ENCODE measurements around the genes ZNF599 and GRAMD1A.

- PRO-cap = no peak
- RAMPAGE, long total RNA, 4 experiments = no peak in any of the 4 experiments
These were observed 44.7 kb upstream of the GPI start for GRCh38 chr19:34320127-34320840.

- PRO-cap = no peak
- RAMPAGE, long total RNA, 4 experiments = no peak in any of the 4 experiments
These were observed 19.3 kb downstream of the GPI start for GRCh38 chr19:34383998-34384907.

GRCh38 chr19:34432622-34433400, 4.6 kb downstream of the UBA2 start:
- PRO-cap = unidirectional peak, minus-strand start at chr19:34432875
- RAMPAGE, long total RNA, 4 experiments = no peak in any of the 4 experiments

- PRO-cap = no peak
- RAMPAGE, long total RNA, 4 experiments = no peak in any of the 4 experiments
These were observed 1.3 kb upstream of the ZNF181 start for GRCh38 chr19:34732822-34733097.

- PRO-cap = bidirectional peak, plus-strand start at chr19:34773316, minus-strand start at chr19:34773200
- RAMPAGE, long total RNA, 4 experiments = start-site peak on the minus strand in 1 of 4 experiments, at chr19:34773189-34773217 at its widest, 10 reads per replicate
These were observed at the start of gene ZNF599 for GRCh38 chr19:34772644-34773547. Gene ZNF599, minus strand, starts transcription at chr19:34773215.

DNA sequence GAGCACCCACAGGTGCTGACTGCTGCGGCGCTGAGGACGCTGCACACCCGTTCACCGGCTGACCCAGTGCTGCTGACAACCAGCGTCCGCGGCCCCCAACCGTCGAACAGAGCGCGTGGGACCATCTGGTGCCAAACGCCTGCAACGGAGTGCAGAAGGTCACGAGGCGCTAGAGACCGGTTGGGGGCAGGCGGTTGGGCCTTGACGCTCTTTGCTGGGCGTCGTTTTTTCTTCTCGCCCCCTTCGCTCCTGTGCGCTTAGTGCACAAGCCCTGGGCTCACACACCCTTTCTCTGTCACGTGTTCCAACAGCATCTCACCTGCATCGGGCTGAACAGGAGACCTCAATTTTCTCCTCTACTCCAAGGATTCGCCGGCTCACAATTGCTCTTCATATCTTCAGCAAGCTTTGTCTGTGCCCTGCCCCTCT, 59.8 kb upstream of the ZNF599 start:
- PRO-cap = no peak
- RAMPAGE, long total RNA, 4 experiments = no peak in any of the 4 experiments

DNA sequence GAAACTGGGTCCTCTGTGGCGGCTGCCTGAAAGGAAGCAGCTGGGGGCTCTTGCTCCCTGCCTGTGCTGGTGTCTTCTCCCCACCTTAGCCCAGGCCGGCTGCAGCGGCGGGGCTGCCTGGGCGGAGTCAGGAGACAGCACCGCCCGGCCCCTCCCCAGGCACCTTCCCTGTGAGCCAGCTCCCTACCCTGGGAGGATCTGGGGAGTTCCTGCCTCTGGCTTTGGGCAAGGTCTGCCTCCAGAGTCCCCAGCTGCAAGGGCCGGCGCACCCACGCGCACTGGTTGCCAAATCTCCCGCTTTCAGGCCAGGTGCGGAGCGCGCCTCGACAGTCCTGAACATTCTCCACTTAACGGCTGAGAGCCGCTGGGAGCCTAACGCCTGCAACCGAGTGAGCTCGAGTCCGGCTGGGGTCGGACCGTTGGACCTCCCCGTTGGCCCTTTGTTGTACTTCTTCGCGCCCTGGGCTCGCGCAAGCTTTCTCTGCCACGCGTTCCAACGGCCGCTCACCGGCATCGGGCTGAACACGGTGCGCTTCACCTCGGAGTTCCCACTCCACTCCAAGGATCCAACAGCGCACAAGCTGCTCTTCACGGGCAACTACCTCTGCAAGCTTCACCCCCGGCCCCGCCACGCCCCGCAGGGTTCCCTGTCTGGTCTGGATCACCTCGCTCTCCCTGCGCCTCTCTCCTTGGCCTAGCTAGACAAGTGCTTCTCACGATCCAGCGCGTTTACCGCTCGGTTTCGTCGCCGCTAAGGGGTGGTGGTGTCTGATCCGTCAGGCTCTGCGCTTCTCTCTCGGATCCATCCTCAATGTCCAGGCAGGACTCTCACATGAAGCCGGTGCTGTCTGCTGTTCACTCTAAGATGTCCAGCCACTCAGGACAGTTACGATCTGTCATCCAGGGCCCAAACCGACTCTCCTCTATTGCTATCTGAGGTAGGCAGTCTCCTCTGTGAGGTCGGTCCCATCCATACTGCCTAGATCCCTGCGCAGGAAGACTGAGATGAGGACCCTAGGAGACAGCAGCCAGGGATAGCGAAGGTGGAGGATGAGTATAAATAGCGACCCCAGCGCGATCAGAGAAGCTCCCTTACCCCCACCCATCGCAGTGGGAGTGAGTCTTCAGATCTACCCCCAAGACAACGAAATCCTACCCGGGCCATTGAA, 21.5 kb upstream of the ZNF30 start:
- PRO-cap = no peak
- RAMPAGE, long total RNA, 4 experiments = no peak in any of the 4 experiments

- PRO-cap = bidirectional peak, plus-strand start at chr19:34999608, minus-strand start at chr19:34999453; bidirectional peak, plus-strand start at chr19:34999936, minus-strand start at chr19:34999855
- RAMPAGE, long total RNA, 4 experiments = no peak in any of the 4 experiments
These were observed 756 bp upstream of the GRAMD1A start for GRCh38 chr19:34999069-35000065.

- PRO-cap = bidirectional peak, plus-strand start at chr19:35000328, minus-strand start at chr19:35000204
- RAMPAGE, long total RNA, 4 experiments = no peak in any of the 4 experiments
These were observed at the start of gene GRAMD1A for GRCh38 chr19:35000066-35000851. Gene GRAMD1A, plus strand, starts transcription at chr19:35000323.

DNA sequence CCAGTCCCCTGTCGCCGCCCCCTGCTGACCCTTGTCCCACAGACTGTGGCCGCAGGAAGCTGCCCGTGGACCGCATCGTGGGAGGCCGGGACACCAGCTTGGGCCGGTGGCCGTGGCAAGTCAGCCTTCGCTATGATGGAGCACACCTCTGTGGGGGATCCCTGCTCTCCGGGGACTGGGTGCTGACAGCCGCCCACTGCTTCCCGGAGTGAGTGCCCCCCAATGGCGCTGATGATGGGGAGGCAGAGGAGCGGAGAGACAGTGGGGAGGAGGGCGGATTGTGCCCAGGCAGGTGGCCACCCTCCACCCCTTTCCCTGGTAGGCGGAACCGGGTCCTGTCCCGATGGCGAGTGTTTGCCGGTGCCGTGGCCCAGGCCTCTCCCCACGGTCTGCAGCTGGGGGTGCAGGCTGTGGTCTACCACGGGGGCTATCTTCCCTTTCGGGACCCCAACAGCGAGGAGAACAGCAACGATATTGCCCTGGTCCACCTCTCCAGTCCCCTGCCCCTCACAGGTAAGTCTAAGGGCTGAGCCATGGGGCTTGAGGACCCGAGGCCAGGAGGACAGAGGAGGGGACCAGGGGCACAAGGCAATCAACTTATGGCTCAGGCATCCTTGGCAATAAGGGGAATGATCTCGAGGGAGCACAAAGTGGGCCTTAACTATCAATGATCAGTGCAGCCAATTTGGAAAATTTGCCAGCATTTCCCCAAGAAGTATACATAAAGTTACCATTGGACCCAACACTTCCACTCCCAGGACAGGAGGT, 19.0 kb downstream of the HPN start:
- PRO-cap = no peak
- RAMPAGE, long total RNA, 4 experiments = no peak in any of the 4 experiments

GRCh38 chr19:35107270-35107870, 8.3 kb upstream of the FXYD3 start:
- PRO-cap = bidirectional peak, plus-strand start at chr19:35107695, minus-strand start at chr19:35107600
- RAMPAGE, long total RNA, 4 experiments = no peak in any of the 4 experiments

DNA sequence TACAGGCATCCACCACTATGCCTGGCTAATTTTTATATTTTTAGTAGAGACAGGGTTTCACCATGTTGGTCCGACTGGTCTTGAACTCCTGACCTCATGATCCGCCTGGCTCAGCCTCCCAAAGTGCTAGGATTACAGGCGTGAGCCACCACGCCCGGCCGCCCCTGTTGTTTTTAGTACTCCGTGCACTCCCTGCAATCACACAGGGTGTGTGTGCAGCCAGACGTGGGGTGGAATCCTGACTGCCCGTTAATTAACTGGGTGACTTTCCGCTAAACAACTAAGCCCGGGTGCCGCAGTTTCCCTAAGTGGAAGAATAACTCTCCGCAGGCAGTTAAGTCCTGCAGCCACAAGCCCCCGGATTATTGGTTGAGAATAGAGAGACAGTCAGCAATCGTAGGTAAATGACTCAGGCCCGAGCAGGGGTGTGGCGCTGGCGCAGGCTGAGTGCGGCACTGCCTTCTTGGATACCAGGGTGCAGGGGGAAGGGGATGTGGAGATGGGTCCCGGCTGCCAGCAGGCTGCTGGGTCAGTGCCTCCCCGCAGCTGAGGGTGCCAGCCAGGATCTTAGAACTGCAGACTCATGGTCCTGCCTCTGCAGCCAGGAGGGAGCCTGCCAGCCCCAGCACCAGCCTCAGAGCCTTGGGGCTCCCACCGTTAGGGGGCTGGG, 6.1 kb upstream of the FXYD3 start:
- PRO-cap = bidirectional peak, plus-strand start at position 195 of the sequence, minus-strand start at position 209 of the sequence; bidirectional peak, plus-strand start at position 412 of the sequence, minus-strand start at position 367 of the sequence
- RAMPAGE, long total RNA, 4 experiments = no peak in any of the 4 experiments

GRCh38 chr19:35110869-35111424, 4.7 kb upstream of the FXYD3 start:
- PRO-cap = bidirectional peak, plus-strand start at chr19:35111180, minus-strand start at chr19:35111160
- RAMPAGE, long total RNA, 4 experiments = no peak in any of the 4 experiments

GRCh38 chr19:35114593-35115380, 836 bp upstream of the FXYD3 start:
- PRO-cap = bidirectional peak, plus-strand start at chr19:35114830, minus-strand start at chr19:35114663; bidirectional peak, plus-strand start at chr19:35115076, minus-strand start at chr19:35114983
- RAMPAGE, long total RNA, 4 experiments = no peak in any of the 4 experiments

DNA sequence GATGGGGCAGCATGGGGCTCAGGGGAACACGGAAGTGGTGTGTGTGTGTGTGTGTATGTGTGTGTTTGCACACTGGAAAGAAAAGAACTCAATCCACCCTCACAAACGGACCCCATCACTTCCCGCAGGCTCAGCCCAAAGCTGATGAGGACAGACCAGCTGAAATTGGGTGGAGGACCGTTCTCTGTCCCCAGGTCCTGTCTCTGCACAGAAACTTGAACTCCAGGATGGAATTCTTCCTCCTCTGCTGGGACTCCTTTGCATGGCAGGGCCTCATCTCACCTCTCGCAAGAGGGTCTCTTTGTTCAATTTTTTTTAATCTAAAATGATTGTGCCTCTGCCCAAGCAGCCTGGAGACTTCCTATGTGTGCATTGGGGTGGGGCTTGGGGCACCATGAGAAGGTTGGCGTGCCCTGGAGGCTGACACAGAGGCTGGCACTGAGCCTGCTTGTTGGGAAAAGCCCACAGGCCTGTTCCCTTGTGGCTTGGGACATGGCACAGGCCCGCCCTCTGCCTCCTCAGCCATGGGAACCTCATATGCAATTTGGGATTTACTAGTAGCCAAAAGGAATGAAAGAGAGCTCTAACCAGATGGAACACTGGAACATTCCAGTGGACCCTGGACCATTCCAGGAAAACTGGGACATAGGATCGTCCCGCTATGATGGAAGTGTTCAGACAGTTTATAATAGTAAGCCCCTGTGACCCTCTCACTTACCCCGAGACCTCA, 7.9 kb downstream of the FXYD3 start:
- PRO-cap = bidirectional peak, plus-strand start at position 564 of the sequence, minus-strand start at position 365 of the sequence
- RAMPAGE, long total RNA, 4 experiments = no peak in any of the 4 experiments

GRCh38 chr19:35129297-35130338, 5.2 kb downstream of the LGI4 start:
- PRO-cap = no peak
- RAMPAGE, long total RNA, 4 experiments = no peak in any of the 4 experiments

- PRO-cap = no peak
- RAMPAGE, long total RNA, 4 experiments = no peak in any of the 4 experiments
These were observed 2.4 kb upstream of the FXYD5 start for GRCh38 chr19:35152004-35152572.

DNA sequence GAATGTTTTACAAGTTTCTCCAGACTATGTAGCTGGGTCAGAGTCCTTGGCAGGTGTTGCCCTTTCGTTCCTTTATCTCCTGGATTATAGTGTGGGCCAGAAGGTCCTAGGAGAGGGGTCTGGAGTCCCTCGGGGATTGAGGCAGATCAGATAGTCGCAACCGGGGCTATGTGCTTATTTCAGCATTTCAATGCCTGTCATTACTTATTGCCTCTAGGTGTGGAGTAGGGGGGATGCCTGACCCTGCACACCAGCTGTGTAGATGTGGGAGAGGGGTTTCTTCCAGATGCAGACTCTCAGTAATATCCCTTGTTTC, 9.2 kb downstream of the FXYD5 start:
- PRO-cap = unidirectional peak, plus-strand start at position 220 of the sequence
- RAMPAGE, long total RNA, 4 experiments = no peak in any of the 4 experiments

GRCh38 chr19:35170006-35170993, 15.8 kb downstream of the FXYD5 start:
- PRO-cap = no peak
- RAMPAGE, long total RNA, 4 experiments = no peak in any of the 4 experiments

- PRO-cap = unidirectional peak, minus-strand start at chr19:35254734
- RAMPAGE, long total RNA, 4 experiments = no peak in any of the 4 experiments
These were observed 5.9 kb downstream of the LSR start for GRCh38 chr19:35254382-35255506.

All from esophagus squamous epithelium (tissue), 4 donors.